ENCODE measurements around a stretch of chr12.

GRCh38 chr12:10128572-10129334 lies 1.2 kb downstream of the CLEC7A start:
- PRO-cap, result bidirectional peak, plus-strand start at chr12:10128877, minus-strand start at chr12:10128783

- PRO-cap, result bidirectional peak, plus-strand start at chr12:10131461, minus-strand start at chr12:10131310
Measured at GRCh38 chr12:10130963-10131595, 1.1 kb upstream of the CLEC7A start.

DNA sequence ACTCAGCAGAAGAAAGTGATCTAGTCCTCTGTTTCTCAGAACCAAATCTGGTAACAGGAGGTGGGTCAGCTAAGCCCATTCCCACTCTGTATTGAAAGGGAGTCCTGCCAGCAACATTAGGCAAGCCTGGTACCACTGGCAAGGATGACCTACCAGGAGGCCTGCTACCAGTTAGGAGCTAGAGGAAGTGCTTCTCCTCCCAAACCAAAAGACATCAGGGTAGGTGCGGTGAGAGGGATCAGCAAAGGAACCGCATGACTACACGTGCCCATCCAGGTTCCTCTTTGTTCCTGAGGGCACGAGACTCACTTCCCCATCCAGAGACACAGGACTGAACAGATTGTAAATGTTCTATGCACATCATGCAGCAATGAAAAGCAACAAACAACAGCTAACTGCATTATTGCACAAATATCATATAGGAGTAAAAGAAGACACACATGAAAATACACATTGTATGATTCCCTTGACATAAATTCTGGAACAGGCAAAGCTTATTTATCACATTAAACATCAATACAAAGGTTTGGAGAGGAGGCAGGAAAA lies 2.8 kb downstream of the KLRC4 start:
- PRO-cap, result unidirectional peak, minus-strand start at position 216 of the sequence

- PRO-cap, result no peak
Measured at GRCh38 chr12:10634049-10634739, 20.8 kb upstream of the MAGOHB start.

- PRO-cap, result no peak
Measured at GRCh38 chr12:10661342-10661802, 12.5 kb downstream of the STYK1 start.

- PRO-cap, result no peak
Measured at GRCh38 chr12:10672202-10673121, 1.4 kb downstream of the STYK1 start.

- PRO-cap, result no peak
Measured at GRCh38 chr12:10712204-10713555, 10.4 kb downstream of the YBX3 start.

DNA sequence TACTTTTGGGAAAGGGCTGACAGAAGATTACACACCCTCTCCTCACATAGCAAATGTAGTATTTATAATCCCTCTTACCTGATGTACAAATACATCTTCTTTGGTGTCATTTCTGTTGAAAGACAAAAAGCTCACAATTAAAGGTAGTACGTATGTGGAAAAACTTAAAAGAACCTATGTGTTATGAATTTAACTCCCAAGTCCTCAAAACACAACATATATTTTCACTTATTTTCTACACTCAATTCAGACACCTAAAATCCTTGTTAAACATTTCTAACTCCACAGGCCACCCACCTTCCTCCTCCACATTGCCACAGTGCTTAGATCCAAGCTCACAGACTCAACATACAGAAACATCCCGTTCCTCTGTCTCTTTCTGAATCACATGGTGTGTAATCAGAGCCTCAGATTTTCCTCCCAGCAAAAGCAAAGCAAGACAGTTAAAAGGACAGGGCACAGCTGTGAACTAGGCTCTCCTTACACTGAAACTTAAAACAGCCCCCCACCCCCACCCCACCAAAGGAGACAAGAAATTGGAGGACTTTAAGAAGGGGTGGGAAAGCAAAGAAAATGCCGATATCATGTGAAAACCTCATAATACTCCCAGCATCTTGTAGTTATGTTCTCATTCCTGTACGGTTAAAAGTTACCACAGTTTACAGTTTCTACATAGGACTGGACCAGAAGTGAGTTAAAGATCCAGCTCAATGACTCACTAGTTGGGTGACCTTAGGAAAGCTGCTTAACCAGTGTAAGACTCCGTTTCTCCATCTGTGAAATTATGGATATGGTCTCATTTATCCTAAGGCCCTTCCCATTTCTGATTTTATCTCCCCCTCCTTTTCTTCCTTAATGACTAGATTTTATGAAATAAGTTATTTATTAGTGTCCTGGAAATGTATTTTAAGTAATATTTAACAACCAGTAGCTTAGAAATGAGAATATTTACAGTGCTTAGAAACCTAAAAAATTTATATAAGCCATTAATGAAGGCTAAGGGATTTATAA lies 4.8 kb downstream of the YBX3 start:
- PRO-cap, result no peak

GRCh38 chr12:10721867-10722264 lies 1.3 kb downstream of the YBX3 start:
- PRO-cap, result bidirectional peak, plus-strand start at chr12:10722117, minus-strand start at chr12:10721794

GRCh38 chr12:10924819-10925341 lies 4.2 kb upstream of the PRH2 start:
- PRO-cap, result no peak

DNA sequence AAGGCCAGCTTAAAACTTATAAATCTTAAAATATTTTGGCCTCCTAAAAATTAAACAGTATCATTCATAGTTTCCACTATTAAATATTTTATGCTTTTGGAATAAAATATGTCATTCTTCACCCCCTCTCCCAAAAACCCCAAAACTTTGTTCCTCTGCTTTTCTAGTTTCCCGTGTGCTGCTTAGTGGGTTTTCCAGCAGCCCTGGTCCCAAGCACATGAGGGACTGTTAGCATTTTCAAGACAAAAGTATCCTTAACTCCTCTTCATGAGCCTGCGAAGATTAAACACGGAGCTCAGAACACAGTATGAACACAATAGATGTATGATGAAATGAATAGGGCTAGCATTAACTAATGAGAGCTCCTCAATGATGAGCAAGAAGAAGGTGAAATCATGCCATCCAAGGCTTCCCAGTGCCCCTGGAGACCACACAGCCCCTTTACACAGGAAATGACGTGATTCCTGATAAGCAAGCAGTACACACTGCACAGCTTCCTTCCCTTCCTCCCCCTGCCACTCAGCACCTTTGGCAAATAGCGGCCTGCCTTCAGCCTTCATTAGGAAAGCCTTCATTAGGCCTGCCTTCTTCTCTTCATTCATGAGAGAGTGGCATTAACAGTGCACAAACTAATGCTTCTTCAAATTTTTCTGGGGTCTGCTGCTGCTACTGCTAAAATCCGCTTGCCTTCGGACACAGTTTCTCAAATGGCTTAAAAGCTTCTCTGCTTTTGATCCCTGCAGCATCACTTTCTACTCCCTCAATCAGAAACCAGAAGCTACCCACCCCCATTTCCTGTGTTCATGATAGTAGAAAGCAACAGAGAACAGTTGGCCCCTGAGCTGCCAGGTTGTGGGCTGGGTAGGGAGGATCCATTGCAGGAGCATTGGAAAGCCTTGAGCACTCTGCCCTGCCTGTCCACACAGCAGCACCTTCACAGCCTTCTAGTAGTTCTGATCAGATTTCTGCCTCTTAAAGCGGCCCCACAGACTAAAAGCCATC lies 104.0 kb upstream of the ETV6 start:
- PRO-cap, result no peak

DNA sequence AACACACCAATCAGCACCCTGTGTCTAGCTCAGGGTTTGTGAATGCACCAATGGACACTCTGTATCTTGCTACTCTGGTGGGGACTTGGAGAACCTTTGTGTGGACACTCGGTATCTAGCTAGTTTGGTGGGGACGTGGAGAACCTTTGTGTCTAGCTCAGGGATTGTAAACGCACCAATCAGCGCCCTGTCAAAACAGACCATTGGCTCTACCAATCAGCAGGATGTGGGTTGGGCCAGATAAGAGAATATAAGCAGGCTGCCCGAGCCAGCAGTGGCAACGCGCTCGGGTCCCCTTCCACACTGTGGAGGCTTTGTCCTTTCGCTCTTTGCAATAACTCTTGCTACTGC lies 101.7 kb upstream of the ETV6 start:
- PRO-cap, result no peak

DNA sequence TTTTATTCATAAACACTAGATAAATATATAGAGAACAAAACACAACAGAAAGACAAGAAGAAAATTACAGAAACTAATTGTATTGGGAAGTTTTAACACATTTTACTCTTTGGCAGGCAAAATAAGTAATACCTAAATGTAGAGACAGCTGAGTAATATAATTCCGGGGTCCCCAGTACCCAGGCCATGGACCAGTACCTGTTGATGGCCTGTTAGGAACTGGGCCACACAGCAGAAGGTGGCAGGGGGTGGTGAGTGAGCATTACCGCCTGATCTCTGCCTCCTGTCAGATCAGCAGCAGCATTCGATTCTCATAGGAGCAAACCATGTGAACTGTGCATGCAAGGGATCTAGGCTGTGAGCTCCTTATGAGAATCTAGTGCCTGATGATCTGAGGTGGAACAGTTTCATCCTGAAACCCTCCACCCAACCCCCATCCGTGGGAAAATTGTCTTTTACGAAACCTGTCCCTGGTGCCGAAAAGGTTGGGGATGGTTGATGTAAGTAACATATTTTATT lies 84.3 kb upstream of the ETV6 start:
- PRO-cap, result no peak

- PRO-cap, result no peak
Measured at GRCh38 chr12:11672442-11673287, 23.2 kb downstream of the ETV6 start.

- PRO-cap, result no peak
Measured at GRCh38 chr12:11675305-11676019, 26.0 kb downstream of the ETV6 start.

DNA sequence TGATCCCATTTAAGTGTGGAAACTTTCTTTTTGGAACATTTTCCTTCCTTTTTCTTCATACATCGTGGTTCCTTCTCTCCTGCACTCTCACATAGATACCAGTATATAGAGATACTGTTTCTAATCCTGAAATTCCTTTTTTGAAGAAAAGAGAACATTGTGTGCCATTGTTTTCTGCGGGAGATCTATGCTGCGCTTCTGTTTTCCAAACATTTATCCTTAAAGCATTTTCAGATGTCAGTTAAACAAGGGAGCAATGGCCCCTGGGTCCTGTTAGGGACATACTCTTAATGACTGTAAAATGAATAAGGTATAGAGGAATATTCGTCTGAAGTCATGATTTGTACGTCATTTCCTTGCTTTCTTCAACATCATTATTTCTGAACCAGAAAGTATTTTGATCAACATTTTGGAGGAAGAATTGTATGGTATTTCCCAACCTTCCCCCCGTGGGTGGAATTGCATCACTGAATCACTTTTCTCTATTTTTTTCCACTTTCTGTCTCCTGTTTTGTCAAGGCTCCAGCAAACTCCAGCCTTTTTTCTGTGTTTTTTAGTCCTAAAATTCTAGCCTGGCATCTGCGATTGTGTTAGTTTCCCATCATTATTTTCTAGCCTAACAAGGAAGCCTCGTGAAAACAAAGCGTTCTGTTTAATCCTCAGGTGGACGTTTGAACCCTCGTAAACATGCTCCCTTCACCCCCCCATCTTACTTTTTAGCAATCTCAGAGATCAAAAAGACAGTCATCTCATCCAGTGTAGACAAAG lies 62.1 kb downstream of the ETV6 start:
- PRO-cap, result no peak

DNA sequence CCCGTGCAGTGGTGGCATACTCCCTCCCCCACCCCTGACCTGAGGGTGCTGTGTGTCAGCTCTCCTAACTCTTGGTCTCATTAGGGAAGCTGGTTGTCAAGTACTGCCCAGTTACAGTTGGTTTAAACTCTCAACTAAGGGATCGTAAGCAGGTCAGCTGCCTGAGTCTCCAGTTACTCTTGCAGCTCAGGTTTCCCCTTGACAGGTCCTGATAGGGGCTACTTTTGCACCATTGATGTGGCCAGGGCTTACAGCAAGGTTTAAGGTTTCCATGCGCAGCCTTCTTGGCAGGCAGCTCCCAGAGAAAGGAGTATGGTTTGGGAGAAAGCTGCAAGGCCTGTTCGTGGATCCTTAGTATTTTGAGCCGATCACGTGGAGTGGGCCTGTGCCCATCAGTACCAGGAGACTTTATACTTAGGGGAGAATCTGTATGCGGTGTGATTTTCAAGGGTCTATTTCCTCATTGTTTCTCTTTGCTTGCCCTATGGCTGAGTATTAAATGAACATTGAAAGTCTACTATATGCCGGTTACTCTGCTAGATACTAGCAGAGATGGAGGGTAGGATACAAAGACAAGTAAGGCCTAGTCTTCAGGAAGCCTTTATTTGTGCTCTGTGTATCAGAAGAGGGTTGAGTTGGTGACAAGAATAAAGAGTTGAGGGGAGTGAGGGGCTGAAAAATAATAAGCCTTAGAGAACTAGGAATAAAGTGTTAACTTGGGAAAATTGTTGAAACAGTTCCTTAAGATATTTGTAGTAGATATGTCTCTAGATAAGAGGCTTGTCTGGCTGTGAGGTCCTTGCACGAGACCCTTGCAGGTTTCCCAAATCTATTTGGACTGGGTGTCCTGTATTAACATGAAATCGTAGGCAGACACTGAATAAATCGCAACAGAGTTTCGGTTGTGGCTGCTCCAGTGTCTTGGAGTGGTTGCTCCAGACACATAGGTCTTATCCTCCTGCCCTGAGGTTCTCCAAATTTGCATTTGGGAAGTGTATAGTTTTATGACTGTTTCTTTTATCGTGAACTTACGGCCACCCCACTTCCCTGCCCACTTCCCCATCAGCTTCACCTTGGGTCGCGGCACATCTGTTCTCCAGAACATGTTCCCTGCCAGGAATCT lies 74.9 kb downstream of the ETV6 start:
- PRO-cap, result no peak

- PRO-cap, result no peak
Measured at GRCh38 chr12:11736699-11737425, 87.4 kb downstream of the ETV6 start.

DNA sequence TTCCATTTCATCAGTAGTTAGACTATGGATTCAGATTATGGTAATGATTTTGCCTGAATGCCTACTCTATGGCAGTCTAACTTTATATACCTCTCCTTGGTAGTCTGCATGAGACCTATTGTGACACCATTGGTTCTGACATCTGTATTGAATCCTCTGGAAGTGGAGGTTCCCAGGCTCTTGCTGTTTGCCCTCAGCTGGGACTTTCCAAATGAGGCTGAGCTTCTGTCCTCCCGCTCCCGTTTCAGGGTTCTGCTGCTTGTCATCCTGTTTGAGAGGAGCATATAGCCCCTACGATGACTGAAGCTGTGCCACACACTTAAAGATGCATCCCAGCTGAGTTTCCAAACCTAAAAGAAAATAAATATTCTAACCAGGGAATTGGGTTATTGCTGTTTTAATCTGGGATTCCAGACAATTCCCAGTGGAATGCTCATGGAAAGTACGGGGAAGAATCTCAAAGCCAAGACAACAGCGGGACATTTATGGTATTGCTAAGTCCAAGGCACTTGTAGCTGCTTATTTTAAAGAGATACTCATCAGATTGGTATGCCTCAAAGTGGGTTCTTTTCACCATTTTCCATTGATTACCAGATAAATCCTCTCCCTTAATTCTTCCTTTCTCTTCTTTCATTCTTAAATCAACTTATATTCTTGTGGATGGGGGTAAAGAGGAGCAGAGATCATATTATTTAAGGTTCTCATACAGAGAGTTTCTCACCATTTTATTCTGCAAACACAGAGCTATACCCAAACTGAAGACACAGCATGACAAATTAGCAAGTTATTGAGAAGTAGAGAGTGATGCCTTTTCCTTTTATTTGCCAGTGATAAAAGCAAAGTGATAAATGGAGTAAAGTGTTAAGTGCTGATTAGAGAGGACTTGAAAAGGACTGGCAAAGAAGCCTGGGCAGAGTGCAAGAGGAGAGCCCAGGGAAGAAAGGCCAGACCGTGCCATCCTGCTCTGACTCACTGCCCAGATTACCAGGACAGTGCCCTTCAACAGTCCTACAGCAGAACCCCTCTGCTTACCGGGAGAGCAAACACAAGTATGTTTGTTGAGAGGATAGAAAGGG lies 106.2 kb downstream of the ETV6 start:
- PRO-cap, result bidirectional peak, plus-strand start at position 488 of the sequence, minus-strand start at position 352 of the sequence

DNA sequence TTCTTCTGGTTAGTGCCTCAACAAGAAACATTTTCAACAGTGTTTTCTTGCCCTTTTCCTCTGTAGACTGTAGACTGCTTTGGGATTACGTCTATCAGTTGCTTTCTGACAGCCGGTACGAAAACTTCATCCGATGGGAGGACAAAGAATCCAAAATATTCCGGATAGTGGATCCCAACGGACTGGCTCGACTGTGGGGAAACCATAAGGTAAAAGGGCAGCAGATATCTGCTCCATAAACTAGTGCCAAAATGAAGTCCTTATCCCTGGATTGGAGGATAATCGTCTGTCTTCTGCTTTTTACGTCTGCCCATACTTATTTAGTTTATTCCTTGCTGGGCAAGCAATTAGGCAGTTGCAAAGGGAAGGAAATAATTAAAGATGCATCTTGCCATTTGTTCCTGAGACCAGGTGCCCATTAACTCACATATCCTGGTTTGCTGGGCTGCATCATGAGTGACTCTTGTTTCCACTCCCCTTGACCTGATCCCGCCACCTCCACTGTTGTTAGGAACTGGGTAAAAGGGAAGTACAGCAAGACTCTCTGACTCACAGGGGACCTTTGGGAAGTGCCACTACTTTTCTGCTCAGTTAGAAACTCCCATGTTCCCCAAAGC lies 186.3 kb upstream of the BCL2L14 start:
- PRO-cap, result no peak